Skeletal muscle cell (primary cell): Measurements from ENCODE around the genes TTC1, ATP10B and NUDCD2.

GRCh38 chr5:157285527-157286040 is 19.7 kb downstream of the CYFIP2 start:
- RRBS = no CpG with 5 or more reads among the region's 5 CpGs

- RRBS = no CpG with 5 or more reads among the region's 4 CpGs
Observed at GRCh38 chr5:157323827-157324091, 21.7 kb downstream of the FNDC9 start.

DNA sequence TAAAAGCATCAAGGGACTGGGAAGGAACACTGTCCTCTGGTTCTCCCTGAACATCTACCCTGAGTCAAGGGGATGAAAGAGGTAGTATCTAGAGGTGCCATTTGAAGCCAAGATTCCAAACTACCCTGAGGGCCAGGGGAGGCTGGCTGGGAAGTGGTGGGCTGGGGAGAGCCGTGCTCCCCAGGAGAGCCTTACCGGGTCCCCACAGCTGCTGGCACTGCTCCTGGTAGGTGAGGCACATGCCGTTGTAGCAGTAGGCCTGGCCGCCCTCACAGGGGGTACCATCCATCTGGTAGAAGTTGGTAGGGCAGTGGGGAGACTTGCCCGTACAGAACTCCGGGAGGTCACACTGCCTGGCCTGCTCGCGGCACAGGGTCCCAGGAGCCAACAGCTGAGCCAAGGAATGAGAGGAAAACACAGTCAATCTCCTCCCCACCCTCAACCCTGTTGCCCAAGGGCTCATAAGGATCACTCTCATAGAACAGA is 36.7 kb downstream of the NIPAL4 start:
- RRBS = no CpG with 5 or more reads among the region's 8 CpGs

GRCh38 chr5:157515910-157516544 is 56.0 kb downstream of the NIPAL4 start:
- RRBS = no CpG with 5 or more reads among the region's 4 CpGs

- RRBS = no CpG with 5 or more reads among the region's 13 CpGs
Observed at GRCh38 chr5:157533099-157533711, 42.4 kb downstream of the ADAM19 start.

DNA sequence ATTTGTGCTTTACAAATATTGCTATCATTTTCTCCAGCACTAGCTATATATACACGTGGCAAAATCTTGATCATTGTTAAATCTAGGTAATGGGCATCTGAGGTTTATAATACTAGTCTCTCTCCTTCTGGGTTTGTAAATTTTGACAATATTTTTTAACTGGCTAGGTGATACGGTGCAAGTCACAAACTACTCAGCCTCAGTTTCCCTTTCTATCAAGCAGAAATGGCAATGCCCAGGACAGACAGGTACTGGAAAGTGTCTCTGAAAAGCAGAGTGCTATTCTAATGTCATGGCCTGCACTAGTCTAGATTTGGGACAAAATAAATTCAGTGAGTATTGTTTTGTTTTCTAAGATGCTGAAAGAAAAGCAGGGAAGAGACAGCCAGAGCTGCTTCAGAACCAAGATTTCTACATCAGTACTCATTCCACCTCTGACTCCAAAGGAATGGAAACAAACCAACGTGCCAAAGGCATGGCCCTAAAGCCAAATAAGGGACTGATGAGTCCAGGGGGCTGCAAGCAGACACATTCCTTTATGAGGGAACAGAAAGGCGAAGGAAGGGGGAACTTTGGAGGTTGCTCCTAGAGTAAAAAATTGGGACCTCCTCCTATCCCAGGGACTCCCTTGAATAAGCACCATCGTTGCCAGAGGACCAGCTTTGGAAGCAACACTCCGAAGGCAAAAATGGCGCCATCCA is 31.9 kb downstream of the ADAM19 start:
- RRBS = no CpG with 5 or more reads among the region's 7 CpGs

DNA sequence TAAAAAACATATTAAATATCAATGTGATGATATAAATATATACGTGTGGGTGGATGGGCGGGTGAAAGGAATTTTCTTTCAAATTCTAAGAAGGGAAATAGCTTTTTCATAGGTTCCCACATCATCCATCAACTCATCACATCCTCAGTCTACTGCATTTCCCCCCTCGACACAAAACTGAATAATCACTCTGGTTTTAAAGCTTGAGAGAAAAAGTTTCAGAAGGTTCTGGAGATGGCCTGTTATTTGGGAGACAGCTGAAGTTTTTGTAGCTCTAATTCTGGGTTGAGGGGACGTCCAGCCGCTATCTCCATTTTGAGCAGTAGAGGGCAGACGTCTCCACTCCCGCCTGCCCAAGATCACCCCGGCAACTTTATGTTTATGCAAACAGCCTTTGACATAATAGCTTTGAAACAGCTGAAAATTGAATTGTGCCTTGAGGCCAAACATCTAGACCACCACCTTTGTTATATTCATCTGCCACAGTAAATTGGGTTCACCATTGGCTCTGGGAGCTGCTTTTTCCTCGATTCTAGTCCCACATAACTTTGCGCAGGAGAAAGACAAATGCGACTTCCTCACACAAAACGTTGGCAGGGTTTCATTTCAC is 216.3 kb upstream of the CLINT1 start:
- RRBS = no CpG with 5 or more reads among the region's 12 CpGs

- RRBS = no CpG with 5 or more reads among the region's 3 CpGs
Observed at GRCh38 chr5:158390502-158390921, 531.6 kb upstream of the CLINT1 start.

- RRBS = no CpG with 5 or more reads among the region's 5 CpGs
Observed at GRCh38 chr5:158945683-158946313, 153.9 kb downstream of the EBF1 start.

GRCh38 chr5:158985861-158986150 is 113.9 kb downstream of the EBF1 start:
- RRBS = no CpG with 5 or more reads among the region's 4 CpGs

- RRBS = 3% methylated on average over 19 of the region's 36 CpGs
Observed at GRCh38 chr5:159051388-159051926, 48.3 kb downstream of the EBF1 start.

- RRBS = no CpG with 5 or more reads among the region's 2 CpGs
Observed at GRCh38 chr5:159781602-159781916, 134.7 kb upstream of the ADRA1B start.

- RRBS = no CpG with 5 or more reads among the region's 45 CpGs
Observed at GRCh38 chr5:160008636-160009855, at the start of gene TTC1. Gene TTC1 (plus strand): TSS chr5:160009139.

- RRBS = no CpG with 5 or more reads among the region's 41 CpGs
Observed at GRCh38 chr5:160132908-160134181, 14.1 kb upstream of the PWWP2A start.

DNA sequence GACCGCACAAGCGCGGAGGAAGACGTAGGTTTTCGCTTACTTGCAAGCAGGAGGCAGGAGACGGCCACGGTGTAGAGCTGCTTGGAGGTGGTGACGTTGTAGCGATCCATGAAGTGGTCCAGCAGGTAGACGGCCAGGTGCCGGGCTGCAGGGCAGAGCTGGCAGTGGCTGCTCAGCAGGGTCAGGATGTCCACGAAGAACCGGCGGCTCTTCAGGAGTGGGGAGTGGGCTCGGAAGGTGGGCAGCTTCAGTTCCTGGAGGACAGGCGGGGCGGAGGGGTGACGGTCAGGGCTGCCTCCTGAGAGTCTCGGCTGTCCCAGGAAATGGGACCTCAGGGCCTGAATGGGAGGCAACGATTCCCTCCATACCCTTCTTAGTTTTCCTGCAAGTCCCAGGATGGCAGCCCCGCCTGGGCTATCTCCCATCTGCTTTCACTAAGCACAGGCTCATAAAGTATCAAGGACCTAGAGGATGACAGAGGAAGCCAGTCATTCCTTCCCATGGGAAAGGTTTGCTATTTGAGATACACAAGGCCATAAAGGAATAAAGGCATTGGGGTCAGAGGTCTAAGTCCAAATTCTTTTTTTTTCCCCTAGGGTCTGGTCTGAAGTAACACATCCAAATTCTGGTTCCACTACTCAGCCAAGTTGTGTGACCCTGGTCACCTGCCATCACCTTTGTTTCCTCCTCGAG is 31.7 kb downstream of the CCNJL start:
- RRBS = 92% methylated on average over 3 of the region's 22 CpGs

DNA sequence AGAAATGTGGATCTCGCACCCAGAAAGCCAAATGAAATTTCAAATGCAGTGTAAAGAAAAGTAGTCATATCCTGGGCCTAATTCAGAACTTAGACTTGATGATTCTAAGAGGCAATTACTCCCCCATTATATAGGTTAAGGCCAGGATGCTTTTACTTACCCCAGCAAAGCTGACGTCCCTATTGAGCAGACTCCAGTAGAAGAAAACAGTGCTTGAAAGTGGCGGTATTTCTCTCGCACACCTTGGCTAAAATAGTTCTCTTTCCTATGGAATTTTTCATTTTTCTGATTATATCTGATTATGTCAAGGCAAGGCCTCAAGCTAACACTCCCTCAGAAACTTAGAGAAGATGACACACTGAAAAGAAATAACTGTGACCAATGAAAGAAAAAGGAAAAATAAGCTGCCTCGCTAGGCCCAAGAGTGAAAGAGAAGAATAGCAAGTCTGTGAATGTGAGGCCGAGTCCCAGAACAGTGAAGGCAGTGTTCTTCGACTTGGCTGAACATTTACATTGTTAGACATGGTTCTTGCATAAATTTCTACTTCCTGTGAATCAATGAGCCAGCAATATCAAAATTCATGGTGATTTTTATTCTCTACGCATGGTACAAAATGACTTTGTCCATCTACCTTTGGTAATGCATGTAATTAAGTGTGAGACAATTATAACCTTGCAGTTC is at the start of gene ATP10B:
TSS of gene ATP10B (minus strand) at position 431 of the 682 bp plus-strand sequence.
- RRBS = no CpG with 5 or more reads among the region's 8 CpGs

DNA sequence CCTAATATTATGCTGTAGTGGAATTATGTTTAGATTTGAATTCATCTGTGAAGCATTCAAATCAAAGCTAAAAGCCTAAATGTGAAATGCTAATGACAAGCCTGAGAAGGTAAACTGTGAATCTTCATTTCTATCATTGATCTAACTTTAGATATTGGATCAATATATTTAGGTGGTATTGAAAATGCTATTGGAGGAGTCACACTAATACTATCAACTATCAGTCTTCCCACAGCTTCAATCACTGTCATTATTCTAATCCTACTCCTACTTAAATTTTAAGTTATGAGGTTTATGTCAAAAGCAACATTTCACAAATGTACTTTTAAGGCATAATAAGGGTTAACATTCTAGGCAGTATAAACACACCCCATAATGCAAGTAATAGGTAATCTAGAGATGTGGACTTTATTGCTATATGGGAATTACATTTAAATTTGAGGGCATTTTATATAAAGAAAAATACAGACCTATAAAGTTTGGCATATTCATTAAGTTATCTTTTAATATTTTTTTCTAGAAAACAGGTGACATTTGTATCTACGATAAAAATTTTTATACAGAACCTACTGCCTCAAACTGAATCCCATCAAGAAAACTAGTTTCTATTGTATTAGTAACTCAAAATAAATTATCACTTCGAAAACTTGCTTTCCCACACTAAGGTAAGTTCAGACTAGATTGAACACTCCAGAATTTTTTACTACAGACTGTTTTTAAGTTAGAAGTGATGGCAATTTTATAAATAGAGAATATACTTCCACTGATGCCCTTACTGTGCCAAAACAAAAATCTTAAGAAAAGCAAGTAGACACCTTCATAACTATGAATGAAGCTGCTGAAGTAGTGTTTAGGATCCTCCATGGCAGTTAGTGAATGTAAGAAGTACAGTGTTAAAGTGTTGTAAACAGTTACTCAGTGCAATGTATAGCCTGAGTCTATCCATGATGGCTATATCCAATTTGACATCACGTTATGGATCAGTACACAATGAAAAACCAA is 6.7 kb downstream of the CCNG1 start:
- RRBS = no CpG with 5 or more reads among the region's 3 CpGs

- RRBS = 3% methylated on average over 8 of the region's 68 CpGs
Observed at GRCh38 chr5:163459267-163460447, at the start of gene NUDCD2. Gene NUDCD2 (minus strand): TSS chr5:163460102.

DNA sequence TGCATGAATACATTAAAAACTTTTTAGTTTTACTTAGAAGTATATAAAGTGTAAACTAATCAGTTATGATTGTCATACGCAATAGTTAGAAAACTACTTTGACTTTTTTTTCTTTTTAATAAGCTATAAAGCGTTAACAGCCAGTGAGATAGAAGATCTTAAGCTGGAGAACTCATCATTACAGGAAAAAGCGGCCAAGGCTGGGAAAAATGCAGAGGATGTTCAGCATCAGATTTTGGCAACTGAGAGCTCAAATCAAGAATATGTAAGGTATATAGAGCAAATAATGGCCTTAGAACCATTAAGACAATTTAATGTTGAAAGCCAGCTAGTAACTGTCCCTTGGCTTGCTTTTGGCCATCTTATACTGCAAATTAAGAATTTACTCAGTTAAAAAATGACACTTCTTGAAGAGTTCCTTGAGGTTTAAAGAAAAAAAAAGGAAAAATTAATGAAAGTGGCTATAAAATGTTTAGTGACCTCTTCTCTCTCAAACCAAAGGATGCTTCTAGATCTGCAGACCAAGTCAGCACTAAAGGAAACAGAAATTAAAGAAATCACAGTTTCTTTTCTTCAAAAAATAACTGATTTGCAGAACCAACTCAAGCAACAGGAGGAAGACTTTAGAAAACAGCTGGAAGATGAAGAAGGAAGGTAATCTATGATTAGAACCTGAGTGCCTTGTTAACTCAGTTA is 22.2 kb downstream of the HMMR start:
- RRBS = no CpG with 5 or more reads among the region's 3 CpGs

DNA sequence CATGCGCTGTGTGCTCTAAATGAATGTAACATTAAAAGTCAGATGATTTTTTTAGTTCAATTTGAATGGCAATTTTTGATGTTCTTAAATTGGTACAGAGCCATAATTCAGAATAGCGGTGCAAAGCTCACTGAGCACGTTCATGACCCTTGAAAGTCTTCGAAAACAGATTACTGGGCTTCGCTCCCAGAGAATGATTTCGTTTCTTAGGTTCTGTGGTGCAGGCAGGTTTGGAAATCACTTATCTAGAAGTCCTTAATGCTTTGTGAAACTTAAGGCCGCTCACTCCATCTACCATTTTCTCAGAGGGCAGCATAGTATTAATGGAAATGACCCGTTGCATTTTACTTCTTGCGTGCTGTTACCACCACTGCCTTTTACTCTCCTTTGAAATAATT is 3.0 kb upstream of the MAT2B start:
- RRBS = no CpG with 5 or more reads among the region's 9 CpGs